Endometrial microvascular endothelial cells (primary cell): Measurements from ENCODE around the genes LIPA and IFIT1.

- RAMPAGE, long total RNA: no peak
Observed at GRCh38 chr10:88978918-88979649, 11.5 kb upstream of the FAS start.

GRCh38 chr10:88980169-88980674 is 10.4 kb upstream of the FAS start:
- RAMPAGE, long total RNA: no peak

GRCh38 chr10:88999375-89000226 is 9.0 kb downstream of the FAS start:
- RAMPAGE, long total RNA: no peak

- RAMPAGE, long total RNA: start-site peak on the minus strand at chr10:89251778-89251844, 60 and 56 reads in 2 replicates
Observed at GRCh38 chr10:89251669-89252265, at the start of gene LIPA. LIPA (minus strand) TSS chr10:89251775.

- RAMPAGE, long total RNA: no peak
Observed at GRCh38 chr10:89270119-89270542, 18.6 kb upstream of the LIPA start.

DNA sequence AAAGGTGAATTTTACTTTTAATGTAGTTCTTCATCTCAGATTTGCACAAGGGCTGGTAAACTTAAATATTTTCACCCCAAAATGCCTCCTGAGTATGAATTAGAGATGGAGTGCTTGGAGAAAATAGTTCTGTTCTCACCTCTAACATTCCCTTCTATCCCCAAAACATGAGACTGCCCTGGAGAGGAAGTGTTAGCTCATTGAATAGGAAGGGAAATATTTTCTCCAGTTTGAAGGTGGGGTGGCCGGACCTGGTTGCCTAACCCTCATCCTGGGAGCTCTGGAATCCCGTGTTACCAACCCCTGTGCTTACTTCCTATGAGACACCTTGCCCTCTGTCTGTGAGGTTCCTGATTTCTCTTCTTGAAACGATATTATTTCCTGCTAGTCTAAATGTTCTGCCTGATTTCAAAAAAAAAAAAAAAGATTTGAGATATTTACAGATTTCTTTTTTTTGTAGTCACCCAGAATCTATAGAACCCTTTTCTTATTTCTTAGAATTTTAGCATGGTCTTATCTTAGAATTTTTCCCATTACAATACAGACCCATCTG is 830 bp downstream of the IFIT2 start:
- RAMPAGE, long total RNA: no peak

- RAMPAGE, long total RNA: no peak
Observed at GRCh38 chr10:89338884-89340257, 11.6 kb downstream of the IFIT3 start.

- RAMPAGE, long total RNA: no peak
Observed at GRCh38 chr10:89392113-89392830, at the start of gene IFIT1. IFIT1 (plus strand) TSS chr10:89392623.

DNA sequence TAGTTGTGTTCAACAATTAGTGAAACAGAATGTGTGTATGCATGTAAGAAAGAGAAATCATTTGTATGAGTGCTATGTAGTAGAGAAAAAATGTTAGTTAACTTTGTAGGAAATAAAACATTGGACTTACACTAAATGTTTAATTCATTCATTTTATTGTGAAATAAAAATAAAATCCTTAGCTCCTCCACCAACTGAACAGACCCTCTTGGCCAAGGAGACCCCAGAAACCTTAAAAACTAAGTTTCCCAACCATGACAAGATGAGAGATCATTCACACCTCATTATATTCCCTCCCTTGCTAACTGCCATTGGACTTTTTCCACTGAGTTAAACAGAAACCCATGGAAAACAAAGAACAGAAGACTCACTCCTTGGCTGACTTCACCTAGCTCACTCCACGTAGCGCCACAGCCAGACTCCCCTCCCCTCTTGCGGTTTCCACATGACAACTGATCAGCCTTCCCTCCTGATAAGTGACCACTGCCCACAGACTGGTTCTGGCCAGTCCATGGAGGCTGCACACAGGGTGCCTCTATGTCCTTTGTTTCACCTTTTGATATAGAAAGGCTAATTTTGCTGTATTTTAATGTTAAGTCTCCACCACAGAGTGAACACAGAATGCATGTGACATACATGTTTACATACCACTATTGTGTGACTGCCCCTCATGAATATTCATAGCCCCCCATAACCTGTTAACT is 10.4 kb upstream of the IFIT5 start:
- RAMPAGE, long total RNA: no peak

DNA sequence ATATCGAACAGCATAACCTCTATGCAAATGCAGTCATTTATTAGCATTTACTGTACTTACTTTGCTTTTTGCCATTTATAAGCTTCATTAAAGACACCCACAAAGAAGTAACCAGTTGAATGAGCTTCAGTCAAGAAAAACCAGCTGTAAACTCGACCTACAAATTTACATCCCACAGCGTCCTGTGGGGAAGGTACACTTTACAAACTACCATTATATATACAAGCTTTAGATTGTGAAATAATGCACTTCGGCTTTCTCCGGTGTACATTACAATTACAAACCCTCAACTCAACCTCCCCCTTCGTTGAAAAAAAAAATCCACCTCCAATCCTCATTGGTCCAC is 1.4 kb downstream of the PANK1 start:
- RAMPAGE, long total RNA: no peak

DNA sequence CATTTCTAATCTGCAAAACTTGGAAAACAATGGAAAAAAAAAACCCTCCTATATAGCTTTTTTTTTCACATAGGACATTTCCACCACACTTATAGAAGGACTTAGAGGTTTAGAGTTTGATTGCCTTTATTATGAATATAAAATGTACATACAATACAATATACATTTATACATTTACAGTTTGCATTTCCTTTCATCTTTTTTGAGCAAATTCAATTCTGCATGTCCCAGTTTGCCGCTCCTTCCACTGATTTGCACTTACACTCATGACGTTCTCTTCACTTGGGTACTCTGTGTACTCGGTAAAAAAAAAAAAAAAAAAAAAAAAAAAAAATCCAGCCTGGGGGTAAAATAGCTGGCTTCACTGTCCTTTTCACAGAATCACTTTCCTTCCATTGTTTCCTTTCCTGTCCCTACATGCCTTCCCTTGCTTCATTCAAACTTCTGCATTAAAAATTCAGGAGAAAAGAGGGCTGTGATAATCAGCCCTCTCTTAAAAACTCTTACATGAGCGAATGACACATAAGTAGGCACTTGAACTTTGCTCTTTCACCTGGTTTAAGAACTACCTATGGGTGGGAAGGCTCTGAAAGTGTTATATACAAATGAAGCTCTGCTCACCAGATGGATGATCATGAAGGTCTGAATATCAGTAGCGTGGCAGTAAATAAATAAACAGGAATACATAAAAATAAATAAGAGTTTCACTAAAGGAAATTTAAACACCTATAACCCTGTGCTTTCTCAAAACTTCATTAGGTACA is 8.7 kb downstream of the ANKRD1 start:
- RAMPAGE, long total RNA: no peak

DNA sequence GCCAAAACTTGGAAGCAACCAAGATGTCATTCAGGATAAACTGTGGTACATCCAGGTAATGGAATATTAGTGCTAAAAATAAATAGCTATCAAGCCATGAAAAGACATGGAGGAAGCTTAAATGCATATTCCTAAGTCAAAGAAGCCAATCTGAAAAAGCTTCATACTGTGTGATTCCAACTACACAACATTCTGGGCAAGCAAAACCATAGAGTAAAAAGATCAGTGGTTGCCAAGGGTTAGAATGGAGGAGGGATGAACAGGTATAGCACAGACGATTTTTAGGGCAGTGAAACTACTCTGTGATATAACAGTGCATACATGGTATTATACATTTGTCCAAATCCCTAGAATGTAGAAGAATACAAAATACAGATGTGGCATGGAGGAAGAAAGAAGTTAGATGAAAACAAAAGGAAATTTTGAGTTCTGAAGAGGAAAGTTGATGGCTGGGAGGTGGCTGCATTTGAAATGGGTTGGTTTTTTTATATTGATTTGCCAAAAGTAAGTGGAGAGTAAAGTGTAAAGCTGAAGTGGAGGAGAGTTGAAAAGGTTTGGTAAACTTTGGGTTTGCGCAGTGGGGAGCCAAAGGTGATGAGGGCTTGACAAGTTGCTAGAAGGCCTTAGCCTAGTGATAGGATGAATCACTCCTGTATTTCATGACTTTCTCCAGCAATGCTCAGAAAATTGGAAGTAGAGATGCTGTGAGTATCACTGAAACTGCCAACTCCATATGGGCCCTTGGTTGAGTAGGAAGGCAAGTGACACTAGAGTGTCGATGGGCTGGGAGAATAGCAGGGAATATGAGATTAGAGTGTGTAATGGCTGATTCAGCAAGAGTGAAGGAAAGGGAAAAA is 49.4 kb upstream of the PCGF5 start:
- RAMPAGE, long total RNA: no peak

GRCh38 chr10:91201222-91201600 is 19.3 kb upstream of the PCGF5 start:
- RAMPAGE, long total RNA: no peak

- RAMPAGE, long total RNA: no peak
Observed at GRCh38 chr10:91220986-91221823, 742 bp downstream of the PCGF5 start.

DNA sequence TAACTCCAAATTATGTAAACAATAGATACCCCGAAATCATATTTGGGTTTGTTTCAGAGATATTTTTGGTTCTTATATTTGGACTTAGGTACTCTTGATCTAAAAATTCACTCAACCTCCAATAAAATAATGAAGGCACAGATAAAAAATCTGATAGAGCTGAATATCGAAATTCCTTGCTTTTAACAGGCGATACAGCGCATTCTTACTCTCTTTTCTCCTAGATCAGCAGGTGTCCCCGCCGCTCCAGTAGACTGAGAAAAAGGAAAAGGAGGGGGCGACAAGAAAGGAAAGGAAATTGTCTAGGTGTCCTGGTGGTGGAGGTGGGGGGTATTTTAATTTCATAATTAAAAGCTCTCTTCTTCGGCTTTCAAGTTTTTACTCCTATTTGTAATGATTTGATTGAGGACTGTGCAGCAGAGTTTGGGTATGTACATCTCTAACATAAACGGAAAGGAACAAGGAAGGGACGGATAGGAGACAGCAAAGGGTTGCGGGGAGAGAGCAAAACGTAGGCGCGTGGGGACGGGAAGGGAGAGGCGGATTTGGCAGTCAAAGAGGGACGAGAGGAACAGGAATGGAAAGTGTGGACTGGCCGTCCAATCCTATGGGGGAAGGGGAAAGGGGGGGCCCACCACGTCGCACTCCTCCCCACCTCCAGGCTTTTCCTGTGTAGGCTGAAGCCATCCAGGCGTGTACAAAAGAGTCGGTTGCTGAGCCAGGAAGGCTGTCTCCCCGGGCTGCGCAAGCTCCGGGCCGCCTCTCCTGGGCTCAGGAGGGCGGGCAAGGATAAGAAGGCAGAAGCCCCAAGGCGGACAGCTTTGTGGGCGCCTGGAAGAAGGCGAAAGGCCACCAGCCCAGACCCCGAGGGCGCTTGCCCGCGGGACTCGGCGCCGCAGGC is 899 bp upstream of the HECTD2 start:
- RAMPAGE, long total RNA: no peak

DNA sequence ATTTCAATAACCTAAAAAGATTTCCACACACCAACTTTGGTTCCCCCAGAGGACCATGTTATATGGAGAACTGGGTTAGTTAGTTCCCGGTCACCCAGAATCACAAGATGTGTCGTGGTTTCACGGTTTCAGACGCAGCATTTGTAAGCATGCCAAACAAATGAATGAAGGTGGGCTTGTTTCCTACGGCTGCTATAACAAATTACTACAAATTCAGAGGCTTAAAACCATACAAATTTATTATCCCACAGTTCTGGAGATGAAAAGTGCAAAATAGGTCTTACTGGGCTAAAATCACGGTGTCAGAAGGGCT is 106.2 kb downstream of the PPP1R3C start:
- RAMPAGE, long total RNA: no peak

GRCh38 chr10:91581825-91582688 is 50.8 kb downstream of the PPP1R3C start:
- RAMPAGE, long total RNA: no peak

DNA sequence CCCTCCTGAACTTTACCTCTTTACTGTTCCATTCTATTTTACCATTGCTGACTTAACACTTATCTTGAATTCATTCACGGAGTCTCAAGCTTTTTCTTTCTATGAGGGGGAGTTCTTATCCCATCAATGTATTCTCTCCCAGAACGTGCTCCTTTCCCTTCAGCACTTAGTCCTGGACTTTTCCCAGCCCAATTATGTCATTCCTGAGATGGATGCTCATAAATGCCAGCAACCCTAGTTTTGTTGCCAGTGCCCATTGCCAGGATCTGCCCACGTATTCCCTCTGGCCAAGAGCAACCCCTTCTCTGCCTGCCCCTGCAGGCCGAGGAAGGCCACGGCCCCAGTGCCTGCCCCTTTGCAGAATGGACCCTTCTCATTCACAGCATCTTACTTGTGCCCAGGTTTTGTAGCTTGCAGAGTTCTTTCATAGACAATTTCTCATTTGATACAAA is 67.4 kb upstream of the PPP1R3C start:
- RAMPAGE, long total RNA: no peak

GRCh38 chr10:91821231-91822172 is 23.3 kb downstream of the TNKS2 start:
- RAMPAGE, long total RNA: no peak

- RAMPAGE, long total RNA: no peak
Observed at GRCh38 chr10:91974569-91974912, 51.0 kb downstream of the BTAF1 start.